Hair follicular keratinocyte (primary cell): ENCODE measurements around a stretch of chr2.

- RAMPAGE, long total RNA, result no peak
These were observed 3.8 kb downstream of the NRP2 start for GRCh38 chr2:205686144-205686422.

DNA sequence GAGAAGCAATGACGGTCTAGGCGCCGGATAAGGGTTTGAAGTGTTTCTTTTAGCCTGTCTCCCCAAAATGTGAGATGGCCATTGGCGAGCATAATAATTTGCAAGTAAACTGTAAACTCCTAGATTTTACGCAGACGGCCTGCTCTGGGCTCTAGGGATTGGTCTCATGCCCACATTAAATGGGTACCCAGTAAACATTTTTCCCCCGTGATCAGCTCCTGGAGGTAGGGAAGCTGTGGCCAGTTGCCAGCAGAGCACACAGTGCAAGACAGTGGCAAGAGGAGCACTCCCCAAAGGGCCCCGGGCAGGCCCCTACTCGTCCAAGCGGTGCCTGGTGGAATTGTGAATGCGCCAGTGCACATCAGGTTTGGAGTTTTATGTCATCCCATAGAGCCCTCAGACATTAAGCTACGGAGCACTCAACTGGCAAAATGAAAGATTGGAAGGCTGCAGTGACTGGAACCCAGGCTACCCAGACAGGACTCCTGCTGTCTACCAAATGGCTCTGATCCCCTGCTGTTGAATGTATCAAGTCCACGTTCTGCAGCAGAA lies 5.0 kb downstream of the NRP2 start:
- RAMPAGE, long total RNA, result no peak

DNA sequence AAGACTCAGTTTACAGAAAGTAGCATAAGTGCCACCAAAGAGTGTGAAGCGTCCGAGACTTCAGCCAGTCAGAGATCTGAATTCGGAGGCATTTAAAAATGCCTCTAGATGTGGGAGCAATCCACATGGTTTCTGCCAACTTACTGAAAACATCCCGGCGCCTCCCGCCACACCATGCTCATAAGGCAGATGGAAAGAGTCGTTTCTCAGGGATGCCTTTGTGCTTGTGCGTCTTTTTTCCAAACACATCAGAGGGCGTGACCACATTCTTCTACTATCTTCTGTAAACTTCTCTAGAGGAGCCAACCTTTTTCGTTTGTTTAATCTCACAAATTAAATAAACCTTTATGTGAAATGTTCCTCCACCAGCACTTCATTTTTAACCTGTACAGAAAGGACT lies 88.8 kb downstream of the NRP2 start:
- RAMPAGE, long total RNA, result no peak

DNA sequence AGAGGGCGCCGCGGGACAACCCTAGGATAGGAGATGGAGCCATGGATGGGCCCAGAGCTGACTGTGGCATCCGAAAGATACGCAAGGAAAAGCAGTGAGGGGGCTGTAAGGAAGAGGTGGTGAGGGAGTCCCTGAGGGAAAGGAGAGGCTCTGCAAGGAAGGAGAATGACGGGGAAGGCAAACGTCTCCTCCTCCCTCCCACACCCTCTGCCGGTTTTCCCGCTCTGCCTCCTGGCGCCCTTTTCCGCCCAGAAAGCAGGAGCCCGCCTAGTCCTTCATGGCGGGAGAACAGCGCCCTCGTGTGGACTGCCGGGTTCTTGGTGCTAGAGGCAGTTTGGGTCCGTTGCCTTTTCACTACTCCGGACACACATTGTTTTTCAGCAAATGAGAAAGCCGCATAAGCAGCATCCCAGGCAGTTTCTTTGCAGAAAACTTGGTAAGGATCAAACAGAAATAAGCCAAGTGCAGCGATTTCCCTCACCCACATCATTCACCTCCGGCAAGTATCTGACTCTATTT lies 200.4 kb downstream of the INO80D start:
- RAMPAGE, long total RNA, result no peak

GRCh38 chr2:205972071-205972590 lies 113.8 kb downstream of the INO80D start:
- RAMPAGE, long total RNA, result no peak

DNA sequence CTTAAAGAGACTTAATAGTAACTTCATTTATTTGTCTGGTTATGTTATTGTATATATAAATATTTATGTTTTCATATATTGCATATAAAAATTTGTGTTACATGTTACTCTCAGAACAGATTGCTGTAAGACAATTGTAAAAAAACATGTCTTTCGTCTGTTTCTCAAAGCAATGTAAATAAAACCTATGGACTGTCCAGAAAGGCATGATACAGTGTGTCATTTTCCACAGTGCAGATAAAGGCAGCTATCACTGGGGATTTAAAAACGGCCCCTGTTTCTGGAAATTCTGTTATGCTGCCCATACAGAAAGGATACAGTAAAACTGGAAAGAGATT lies 649 bp upstream of the INO80D start:
- RAMPAGE, long total RNA, result no peak

DNA sequence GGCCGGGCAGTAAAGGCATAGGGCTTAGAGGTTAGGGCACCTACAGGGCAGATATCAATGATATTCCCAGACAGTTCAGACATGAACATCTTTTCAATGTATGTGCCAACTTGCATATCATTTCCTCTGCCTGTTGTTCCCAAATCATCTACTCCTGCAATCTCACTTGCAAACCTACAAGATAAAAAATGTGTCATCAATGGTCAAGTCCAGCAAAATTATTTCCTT lies 12.4 kb downstream of the NDUFS1 start:
- RAMPAGE, long total RNA, result no peak

DNA sequence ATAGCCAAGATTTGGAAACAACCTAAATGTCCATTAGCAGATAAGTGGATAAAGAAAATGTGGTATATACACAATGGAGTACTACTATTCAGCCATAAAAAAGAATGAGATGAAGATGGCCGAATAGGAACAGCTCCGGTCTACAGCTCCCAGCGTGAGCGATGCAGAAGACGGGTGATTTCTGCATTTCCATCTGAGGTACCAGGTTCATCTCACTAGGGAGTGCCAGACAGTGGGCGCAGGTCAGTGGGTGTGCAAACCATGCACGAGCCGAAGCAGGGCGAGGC lies 31.5 kb upstream of the CPO start:
- RAMPAGE, long total RNA, result no peak

DNA sequence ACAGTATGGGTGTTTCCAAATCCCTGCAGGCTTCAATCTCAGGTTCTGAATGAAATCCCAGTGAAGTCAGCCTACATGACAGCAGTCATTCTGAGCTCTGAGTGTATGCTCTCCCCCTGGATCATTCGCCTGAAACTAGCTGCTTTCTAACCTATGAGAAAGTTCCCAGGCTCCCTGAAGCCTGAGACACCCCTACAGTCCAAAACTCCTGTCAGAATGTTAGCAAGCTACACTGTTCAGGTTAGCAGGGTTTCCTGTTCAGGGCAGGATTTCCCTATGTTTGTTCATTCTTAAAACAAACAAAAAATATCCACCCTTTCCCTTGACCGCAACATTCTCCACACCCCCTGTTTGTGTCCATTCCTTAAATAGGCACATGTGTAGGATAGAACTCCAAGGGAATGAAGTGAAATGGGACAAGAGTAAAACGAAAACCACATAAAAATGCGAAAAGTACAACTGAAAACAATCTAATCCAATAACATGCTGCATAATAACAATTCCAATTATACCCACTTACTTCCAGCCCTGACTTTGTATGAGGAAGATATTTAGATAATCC lies 83.1 kb downstream of the KLF7 start:
- RAMPAGE, long total RNA, result no peak

DNA sequence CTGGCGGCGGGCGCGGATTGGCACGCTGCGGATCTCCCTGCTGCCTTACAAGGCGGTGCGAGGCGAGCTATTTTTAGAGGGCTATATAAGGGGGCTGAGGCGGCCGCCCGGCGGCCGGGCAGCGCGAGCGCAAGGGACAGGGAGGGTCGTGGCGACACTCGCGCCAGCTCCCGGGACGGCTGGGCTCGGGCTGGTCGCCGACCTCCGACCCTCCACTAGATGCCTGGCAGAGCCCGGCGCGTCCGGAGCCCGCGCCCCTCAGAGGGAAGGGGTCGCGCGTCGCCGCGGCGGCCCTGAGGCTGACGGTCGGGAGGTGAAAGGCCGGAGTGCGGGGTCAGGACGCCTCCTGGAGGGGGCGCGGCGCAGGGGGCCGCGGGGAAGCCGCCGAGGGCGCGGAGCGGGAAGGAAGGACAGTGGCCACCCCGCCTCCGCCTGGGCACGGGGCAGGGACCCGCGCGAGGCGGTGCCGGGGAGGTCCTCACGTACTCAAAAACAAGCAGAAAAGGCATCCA lies 579 bp upstream of the KLF7 start:
- RAMPAGE, long total RNA, result no peak

- RAMPAGE, long total RNA, result no peak
These were observed 88.2 kb upstream of the KLF7 start for GRCh38 chr2:207253890-207254503.

DNA sequence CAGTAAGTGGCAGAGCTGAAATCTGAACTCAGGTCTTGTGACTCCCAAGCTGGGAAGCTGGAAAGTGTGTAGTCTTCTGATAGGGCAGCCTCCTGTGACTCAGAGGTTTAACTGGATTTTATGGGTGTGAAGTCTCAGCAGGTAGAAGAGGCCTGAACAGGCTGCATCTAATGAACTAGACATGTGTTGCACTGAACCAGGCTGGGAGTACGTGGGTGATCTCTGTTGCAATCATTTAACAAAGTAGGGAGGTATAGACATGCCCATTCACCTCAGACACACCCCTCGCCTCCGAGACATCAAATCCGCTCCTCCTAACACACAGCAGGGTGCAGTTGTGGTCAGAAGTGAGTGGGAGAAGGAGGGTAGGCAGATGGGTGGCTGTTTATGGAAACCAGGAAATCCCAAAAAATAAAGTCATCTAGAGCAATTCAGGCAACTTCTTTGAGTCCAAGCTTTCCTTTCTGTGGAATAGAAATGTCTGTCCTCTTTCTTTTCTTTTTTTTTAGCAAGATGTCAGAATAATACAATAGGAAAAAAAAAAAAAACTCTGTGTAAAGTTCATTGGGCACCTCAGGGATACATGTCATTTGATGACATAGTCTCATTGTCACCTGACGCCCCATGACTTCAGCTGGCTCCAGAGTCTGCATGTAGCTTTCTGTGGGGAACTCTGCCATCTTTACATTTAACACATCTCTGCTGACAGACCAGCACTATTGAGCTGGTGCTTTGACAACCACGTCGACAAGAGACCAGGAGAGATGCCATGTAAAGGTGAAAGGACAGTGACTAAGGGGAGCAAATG lies 172.3 kb upstream of the KLF7 start:
- RAMPAGE, long total RNA, result no peak

- RAMPAGE, long total RNA, result no peak
These were observed 29.9 kb upstream of the CCNYL1 start for GRCh38 chr2:207681242-207682182.

DNA sequence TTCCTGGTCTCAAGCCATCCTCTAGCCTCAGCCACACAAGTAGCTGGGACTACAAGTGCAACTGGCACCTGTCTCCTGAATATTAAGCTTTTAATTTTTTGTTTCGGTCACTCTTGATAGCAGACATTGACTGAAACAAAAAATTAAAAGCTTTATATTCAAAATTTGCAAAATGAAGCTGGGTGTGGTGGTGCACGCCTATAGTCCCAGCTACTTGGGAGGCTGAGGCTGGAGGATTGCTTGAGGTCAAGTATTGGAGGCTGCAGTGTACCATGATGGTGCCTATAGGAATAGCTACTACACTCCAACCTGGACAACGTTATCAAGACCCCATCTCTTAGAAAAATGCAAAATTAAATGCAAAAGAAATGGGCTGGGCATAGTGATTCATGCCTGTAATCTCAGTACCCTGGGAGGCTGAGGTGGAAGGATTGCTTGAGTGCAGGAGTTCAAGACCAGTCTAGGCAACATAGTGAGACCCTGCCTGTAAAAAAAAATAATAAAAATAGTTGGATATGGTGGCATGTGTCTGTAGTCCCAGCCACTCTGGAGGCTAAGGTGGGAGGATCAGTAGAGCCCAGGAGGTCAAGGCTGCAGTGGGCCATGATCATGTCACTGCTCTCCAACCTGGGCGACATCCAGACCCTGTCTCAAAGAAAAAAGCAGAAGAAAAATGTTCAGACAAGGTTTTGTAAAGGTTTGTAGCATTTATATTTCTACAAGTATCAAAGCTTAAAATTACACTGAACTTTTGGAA lies 14.8 kb downstream of the FZD5 start:
- RAMPAGE, long total RNA, result no peak

GRCh38 chr2:207772403-207773008 lies 2.8 kb upstream of the FZD5 start:
- RAMPAGE, long total RNA, result no peak

DNA sequence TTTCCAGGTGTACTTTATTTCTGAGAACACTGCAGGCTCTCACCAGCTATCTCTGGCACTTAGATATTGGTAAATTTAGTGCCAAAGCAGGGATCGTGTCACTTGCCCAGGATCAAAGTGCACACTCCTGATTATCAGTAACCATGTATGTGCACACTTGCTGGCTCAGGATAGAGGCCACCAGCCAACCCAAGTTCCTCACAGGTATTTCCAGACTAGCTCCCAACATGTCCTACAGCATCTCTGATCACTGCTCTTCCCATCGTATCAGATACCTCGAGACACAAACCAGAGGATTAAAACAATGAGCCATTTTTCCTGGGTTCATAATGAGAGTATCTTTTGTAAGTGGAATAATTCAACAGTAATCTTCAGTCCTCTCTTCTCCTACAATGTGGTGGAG lies 5.8 kb upstream of the FZD5 start:
- RAMPAGE, long total RNA, result no peak

DNA sequence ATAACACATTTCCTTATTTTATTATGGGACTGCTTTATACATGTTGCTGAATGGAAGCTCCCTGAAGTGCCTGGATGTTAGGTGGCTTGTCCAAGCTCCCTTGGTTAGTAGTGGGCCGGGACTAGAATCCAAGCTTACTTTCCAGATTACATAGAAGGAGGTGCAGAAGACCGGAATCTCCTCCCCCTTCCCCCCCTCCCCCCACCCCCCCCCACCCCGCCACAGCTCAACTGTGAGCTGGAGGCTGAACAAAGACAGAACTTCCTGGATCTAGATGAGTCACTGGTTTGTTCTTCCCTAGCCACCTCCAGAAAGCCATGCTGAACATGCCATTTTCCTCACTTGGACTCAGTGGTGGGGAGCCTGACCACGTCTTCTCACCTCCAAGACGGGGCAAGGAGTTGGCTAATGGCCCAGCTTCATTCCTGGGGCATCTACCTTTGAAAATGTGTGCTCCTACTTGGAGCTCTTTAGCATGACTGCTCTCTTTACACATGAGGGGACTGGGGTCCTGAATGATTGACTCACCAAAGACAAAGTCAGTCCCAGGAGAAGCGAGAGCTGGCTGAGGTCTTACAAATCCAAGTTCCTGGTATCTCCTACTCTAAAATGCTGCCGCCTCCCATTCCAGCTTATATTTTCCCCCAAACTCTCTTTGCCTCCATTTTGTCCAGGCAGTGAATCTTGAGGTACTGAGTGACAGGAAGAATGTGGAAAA lies 22.5 kb upstream of the FZD5 start:
- RAMPAGE, long total RNA, result no peak

- RAMPAGE, long total RNA, result no peak
These were observed 51.5 kb downstream of the PLEKHM3 start for GRCh38 chr2:207973906-207974155.

DNA sequence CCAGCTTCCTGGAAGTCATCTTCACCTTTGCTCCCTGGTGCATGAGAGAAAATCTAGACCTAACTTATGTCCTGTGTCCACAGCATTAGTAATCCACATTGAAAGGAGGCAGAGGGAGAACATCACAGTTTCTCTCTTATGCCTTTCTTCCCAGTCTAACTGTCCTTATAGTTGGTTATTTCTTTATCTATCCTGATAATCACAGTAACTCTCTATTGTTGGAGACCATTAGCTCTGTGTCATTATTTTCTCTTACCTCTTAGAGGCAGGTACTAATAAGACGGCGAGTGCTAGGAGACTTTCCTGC lies 316.3 kb downstream of the PTH2R start:
- RAMPAGE, long total RNA, result no peak

GRCh38 chr2:209896213-209896445 lies 106.3 kb upstream of the RPE start:
- RAMPAGE, long total RNA, result no peak